Calu3 (cell line): Measurements from ENCODE around the gene GOLGA6L1.

DNA sequence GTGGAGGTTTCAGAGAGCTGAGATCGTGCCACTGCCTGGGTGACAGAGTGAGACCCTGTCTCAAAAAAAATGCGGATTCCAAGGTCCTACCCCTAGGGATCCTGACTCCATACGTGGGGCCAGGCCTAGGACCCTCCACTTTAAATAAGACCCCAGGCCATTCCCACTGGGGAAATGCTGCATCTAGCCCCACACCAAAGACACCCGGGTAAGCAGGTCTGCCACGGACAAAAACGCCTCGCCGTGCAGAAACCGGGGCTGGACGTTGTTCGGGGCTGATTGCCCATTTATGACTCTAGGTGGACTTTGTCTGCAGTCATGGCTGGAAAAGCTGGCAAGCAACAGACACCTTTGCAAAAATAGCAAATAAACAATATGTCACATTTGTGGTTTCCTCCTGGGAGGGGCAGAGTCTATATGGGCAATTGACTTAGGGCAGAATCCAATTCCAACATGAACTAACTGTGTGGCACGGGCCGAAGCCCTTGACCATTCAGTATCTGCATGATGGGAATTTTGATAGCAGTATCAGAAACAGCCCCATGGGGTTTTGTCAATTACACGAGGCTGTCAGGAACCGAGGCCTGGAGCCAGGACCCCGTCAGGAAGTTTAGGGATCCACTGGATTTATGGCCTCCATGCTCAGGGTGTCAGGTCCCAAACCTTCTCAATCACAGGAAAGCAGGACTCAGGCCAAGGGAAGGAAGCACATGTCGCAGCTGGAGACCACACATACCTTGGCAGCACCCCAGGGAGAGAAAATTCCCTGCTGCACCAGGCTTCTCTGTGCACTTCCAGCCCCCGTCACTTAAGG is 158.8 kb downstream of the OR4N4 start:
- PRO-cap: no peak

DNA sequence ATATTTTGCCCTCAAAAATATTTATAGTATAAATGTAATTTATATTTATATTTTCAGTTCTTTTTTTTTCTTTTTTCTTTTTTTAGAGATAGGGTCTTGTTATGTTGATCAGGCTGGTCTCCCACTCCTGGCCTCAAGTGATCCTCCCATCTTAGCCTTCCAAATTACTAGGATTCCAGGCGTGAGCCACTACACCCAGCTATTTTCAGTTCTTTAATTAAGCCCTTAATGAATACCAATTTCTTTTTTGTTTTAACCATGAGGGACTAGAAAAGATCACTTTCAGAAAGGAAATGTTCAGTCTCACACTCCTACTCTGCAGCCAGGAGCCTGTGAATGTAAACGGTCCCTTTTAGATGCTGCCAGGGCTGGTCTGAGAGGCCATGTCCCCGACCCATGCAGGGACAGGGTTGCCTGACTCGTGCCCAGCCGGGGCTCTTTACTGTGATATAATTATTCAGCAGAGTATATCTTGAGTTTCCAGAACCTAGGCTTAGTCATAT is 10.0 kb downstream of the NIPA1 start:
- PRO-cap: no peak

DNA sequence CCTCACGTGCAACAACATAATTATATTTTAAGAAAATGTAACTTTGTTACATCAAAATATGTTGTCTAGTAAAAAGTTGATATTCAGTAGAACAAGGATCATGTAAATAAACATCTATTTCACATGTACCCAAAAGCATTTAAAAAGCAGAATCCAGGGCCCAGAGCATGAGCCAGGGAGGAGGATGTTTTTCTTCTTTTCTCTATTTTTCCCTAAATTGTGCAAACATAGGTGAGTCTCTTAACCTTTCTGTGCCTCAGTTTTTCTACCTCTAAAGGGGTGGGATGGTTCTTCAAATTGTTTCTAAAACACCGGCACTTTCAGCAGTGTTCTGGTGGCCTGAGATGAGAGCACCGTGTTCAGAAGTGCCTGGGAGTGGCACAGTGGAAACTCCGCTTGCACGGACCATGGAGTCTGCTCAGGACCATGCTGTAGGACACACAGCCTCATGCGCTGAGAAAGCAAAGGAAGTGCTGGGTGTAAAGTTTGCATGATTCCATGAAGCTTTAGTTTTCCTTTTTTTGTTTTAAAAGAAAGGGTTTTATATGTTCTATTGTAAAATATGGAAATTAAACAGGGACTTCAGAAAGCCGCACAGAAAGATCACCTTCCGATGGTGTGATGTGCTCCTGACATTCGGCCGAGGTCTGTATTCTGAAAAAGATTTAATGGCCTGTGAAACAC is 9.8 kb upstream of the NIPA2 start:
- PRO-cap: no peak

DNA sequence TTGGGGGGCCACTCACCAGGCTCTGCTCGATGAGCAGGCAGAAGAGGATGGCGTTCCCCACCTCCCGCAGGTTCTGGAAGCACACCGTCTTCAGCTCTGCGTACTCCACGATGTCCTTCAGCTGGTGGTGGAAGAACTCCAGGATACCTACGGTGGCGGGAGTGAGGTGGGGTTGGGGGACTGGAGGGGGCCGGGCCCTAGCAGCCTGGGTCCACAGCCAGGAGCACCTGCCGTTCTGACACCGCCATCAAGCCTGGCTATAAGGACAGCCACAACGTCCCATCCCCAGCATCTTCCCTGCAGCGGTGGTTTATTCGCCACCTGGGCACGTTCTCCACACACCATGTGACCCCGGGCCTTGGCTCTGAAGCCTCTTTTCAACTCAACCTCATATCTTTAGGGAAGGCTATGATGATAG is 41.4 kb downstream of the NIPA2 start:
- PRO-cap: no peak

- PRO-cap: no peak
Measured at GRCh38 chr15:22881113-22881547, 42.7 kb downstream of the NIPA2 start.

GRCh38 chr15:22963732-22964167 is 16.4 kb downstream of the CYFIP1 start:
- PRO-cap: no peak

- PRO-cap: no peak
Measured at GRCh38 chr15:23136555-23137041, at the start of gene GOLGA6L1. TSS of gene GOLGA6L1 (minus strand) at chr15:23136822.

DNA sequence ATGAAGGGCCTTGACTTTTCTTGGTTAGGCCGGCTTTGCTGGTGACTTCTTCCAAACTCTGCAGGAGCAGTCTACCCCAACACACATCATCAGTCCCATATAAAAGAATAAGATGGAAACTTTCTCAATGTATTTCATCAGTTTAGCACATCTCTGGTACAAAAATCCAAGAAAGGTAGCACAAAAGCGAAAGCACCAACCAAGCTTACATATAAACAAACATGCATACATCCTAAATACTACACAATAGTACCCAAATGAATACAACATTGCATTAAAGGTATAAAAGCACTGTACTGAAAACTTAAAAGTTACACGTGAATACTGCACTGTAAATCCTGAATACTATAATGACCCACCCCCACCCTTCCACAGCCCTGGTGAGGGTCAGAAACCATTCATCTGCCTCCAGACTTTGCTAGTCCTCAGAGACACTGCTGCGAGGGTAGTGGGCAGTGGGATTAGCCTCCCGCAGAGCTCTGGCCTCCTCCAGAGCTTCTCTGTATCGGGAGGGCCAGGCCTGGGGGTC is 1.2 kb downstream of the NDN start:
- PRO-cap: no peak

DNA sequence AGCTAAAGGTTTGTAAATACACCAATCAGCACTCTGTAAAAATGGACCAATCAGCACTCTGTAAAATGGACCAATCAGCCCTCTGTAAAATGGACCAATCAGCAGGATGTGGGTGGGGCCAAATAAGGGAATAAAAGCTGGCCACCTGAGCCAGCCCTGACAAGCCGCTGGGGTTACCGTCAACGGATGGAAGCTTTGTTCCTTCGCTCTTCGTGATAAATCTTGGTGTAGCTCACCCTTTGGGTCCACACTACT is 69.8 kb upstream of the NDN start:
- PRO-cap: no peak

- PRO-cap: no peak
Measured at GRCh38 chr15:24107549-24107997, 420.5 kb upstream of the NDN start.

GRCh38 chr15:24878219-24878571 is 76.6 kb upstream of the SNRPN start:
- PRO-cap: no peak

DNA sequence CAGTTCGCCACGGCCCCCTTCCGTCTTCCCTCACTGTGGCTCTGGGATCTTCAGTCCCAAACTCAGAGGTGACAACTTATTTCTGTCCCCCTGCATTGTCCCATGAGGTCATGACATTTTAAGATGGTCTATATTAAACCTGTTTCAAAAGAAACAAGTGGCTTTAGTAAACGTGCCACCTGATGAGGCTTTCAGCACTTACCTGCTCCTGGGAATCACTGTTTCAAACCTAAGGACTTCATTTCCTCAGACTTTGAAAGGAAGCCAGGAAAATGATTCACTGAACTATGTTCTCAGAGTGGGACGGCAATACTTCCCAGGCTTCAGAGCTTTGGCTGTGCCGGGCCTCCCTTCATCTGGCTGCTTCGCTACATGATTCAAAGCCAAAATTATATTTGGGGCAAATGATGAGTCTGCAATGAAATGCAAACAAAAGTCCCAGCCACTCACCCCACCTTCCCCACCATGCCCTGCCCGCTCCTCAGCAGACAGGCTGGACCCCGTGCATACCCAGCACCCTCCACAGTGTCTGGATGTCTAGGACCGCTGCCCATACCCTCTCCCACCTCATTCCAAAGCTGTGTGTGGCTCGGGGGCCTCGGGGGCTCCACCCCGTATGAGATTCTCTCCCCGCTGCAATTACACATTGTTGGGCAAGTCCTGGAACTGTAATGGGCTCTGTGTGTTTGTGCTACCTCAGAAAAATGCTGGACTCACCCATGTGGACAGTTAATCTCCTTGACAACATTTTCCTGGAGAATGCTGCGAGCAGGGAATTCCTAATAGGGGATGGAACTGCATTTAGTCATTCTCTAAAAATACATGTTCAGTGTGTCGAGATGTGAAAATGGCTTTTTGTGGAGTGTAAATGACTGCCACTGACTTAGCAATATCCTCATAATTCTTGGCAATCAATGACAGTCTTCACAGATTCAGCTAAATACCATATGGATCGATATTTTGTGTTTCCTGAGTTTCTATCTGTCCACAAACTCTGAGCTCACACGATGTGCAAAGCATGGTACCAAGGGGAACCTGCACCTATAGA is 32.2 kb downstream of the ATP10A start:
- PRO-cap: no peak

GRCh38 chr15:25944345-25944897 is 81.3 kb upstream of the ATP10A start:
- PRO-cap: no peak

GRCh38 chr15:26638222-26638500 is 134.7 kb downstream of the GABRB3 start:
- PRO-cap: no peak

- PRO-cap: no peak
Measured at GRCh38 chr15:27088030-27088722, 117.2 kb downstream of the GABRG3 start.

GRCh38 chr15:27095363-27096298 is 124.7 kb downstream of the GABRG3 start:
- PRO-cap: no peak

- PRO-cap: no peak
Measured at GRCh38 chr15:28221802-28222291, 100.1 kb downstream of the HERC2 start.

DNA sequence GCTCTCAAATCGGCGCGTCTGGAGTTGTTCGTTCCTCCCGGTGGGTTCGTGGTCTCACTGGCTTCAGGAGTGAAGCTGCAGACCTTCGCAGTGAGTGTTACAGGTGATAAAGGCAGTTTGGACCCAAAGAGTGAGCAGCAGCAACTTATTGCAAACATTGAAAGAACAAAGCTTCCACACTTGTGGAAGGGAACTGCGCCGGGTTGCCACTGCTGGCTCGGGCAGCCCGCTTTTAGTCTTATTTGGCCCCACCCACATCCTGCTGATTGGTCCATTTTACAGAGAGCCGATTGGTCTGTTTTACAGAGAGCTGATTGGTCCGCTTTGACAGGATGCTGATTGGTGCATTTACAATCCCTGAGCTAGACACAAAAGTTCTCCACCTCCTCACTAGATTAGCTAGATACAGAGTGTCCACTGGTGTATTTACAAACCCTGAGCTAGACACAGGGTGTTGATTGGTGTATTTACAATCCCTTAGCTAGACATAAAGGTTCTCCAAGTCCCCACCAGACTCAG is 45.4 kb downstream of the NSMCE3 start:
- PRO-cap: no peak

- PRO-cap: no peak
Measured at GRCh38 chr15:29667997-29668383, 97.2 kb upstream of the ENTREP2 start.

DNA sequence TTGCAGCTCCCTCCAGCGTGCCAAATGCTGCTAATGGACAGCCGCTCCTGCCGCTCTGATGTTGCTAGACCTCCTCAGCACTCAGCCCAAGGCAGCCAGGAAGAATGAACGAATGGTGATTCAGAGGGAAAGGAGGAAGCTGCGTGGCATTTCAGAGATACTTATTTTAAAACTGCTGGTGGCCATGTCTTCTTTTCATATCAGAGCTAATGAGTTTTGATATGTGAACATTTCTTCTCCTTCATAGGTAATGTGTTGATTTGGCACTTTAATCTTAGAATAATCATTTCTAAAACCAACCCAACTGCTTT is 106.3 kb upstream of the ENTREP2 start:
- PRO-cap: no peak